Endodermal cell (in vitro differentiated cells): ENCODE results near the genes GJC1, FMNL1 and MAPT.

- PRO-cap = no peak
Measured at GRCh38 chr17:44212509-44212967, 6.9 kb downstream of the UBTF start.

- PRO-cap = no peak
Measured at GRCh38 chr17:44216068-44216838, 3.2 kb downstream of the UBTF start.

- PRO-cap = bidirectional peak, plus-strand start at chr17:44220642, minus-strand start at chr17:44220479
Measured at GRCh38 chr17:44220286-44220547, 742 bp upstream of the UBTF start.

- PRO-cap = no peak
Measured at GRCh38 chr17:44320486-44320861, 4.1 kb downstream of the SLC25A39 start.

- PRO-cap = no peak
Measured at GRCh38 chr17:44557660-44558359, 526 bp downstream of the FZD2 start.

GRCh38 chr17:44628120-44629310 is 27.8 kb upstream of the MEIOC start:
- PRO-cap = bidirectional peak, plus-strand start at chr17:44628602, minus-strand start at chr17:44628423; unidirectional peak, plus-strand start at chr17:44629052

DNA sequence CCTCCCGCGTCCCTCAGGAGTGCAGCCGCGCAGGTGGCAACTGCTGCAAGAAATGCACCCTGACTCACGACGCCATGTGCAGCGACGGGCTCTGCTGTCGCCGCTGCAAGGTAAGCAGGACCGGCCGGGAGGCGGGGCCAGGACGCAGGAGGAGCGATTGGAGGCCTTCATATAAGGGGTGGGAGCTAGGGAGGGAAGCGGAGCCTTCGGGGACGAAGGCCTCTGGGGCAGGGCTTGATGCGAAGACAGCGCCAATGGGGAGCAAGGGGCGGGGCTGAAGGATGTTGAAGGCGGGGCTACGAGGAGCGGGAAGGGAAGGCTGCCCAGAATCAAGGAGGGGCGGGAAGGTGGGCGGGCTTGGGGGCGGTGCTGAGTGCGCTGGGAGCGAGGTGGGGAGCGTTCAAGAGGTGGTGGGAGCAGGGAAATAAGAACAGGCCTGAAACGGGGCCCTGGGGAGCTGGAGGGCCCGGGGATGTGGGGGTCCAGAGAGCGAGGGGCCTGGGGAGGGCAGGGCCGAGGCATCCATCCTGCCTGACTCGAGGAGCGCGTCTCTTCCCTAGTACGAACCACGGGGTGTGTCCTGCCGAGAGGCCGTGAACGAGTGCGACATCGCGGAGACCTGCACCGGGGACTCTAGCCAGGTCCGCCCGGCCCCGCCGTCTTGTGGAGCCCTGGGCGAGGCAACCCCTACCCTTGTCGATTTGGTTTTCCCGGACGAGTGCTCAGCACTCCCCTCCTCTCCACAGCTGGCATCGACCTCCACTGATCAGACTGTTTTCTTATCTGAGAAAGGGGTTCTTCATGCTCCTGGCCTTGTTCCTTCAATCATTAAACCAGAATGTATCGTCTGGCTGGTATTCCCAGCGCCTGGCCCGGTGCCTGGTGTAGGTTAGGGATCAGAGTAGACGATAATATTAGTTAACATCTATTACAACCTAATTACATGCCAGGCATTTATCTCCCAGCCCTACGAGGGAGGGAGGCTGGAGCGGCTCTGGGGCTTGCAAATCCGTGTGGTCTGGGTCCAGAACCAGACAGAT is 17.1 kb downstream of the ADAM11 start:
- PRO-cap = bidirectional peak, plus-strand start at position 399 of the sequence, minus-strand start at position 86 of the sequence; unidirectional peak, minus-strand start at position 663 of the sequence

DNA sequence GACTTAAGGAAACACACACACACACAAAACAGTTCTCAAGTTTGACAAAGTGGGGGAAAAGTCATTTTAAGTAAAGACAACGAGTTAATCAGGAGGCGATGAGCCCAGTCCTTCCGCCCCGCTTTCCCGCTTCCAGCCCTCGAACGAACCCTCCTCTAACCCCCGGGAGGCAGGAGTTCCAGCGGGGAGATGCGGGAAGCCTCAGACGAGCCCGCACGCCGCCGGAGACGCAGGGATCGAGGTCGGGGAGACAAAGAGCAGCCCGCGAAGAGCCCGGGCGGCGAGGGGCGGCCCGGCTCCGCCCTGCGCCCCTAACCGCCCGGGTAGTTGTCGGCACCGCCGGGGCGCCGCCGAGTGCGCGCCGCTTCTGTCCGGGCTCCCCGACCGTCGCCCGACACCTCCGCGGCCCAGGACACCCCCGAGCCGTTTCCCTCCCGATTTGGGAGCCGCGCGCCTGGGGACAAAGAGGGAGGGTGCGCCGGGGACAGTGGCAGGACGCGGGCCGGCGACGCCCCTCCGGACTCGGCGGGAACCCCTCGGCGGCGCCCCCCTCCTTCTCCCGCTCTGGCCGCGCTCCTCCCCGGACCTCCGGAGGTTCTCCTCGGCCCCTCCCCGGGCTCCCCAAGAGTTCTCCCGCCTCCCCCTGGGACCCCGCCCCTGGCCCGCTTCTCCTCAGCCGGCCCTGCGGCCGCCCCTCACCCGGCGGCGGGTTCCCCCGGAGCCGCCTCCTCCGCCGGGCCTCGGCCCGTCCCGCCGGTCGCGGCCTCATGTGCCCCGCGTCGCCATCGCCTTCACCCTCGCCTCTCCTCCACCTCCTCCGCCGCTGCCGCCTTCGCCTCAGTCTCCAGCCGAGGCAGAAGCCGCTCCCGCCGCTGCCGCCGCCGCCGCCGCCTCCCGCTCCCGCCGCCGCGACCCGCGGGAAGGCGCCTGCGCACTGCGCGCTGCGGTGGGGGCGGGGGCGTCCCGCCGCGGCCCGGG is at the start of gene GJC1:
TSS of gene GJC1 (minus strand) at position 925 of the 978 bp plus-strand sequence.
- PRO-cap = bidirectional peak, plus-strand start at position 204 of the sequence, minus-strand start at position 241 of the sequence; bidirectional peak, plus-strand start at position 463 of the sequence, minus-strand start at position 429 of the sequence; bidirectional peak, plus-strand start at position 840 of the sequence, minus-strand start at position 902 of the sequence

GRCh38 chr17:44830952-44831376 is 877 bp upstream of the GJC1 start:
- PRO-cap = no peak

GRCh38 chr17:44848853-44849275 is 1.2 kb downstream of the HIGD1B start:
- PRO-cap = no peak

GRCh38 chr17:44850704-44851592 is 3.3 kb downstream of the HIGD1B start:
- PRO-cap = no peak

DNA sequence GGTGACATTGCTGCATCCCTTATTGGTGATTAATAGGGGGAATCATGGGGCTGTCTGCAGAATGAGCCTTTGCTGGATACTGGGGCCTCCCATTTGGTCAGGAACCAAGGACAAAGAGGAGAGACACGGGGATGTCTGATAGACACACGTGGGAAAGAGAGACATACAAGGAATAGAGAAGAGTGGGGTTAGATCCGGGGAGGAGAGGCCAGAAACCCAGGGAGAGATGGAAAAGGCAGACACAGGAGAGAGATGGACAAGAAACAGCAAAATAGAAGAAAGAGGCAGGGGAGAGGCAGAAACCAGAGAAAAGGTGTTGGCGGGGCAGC is 2.3 kb downstream of the C1QL1 start:
- PRO-cap = no peak

- PRO-cap = no peak
Measured at GRCh38 chr17:45117802-45118405, 14.4 kb downstream of the PLCD3 start.

GRCh38 chr17:45221096-45222006 is at the start of gene FMNL1:
FMNL1 (plus strand) TSS chr17:45221885.
- PRO-cap = unidirectional peak, plus-strand start at chr17:45221429

DNA sequence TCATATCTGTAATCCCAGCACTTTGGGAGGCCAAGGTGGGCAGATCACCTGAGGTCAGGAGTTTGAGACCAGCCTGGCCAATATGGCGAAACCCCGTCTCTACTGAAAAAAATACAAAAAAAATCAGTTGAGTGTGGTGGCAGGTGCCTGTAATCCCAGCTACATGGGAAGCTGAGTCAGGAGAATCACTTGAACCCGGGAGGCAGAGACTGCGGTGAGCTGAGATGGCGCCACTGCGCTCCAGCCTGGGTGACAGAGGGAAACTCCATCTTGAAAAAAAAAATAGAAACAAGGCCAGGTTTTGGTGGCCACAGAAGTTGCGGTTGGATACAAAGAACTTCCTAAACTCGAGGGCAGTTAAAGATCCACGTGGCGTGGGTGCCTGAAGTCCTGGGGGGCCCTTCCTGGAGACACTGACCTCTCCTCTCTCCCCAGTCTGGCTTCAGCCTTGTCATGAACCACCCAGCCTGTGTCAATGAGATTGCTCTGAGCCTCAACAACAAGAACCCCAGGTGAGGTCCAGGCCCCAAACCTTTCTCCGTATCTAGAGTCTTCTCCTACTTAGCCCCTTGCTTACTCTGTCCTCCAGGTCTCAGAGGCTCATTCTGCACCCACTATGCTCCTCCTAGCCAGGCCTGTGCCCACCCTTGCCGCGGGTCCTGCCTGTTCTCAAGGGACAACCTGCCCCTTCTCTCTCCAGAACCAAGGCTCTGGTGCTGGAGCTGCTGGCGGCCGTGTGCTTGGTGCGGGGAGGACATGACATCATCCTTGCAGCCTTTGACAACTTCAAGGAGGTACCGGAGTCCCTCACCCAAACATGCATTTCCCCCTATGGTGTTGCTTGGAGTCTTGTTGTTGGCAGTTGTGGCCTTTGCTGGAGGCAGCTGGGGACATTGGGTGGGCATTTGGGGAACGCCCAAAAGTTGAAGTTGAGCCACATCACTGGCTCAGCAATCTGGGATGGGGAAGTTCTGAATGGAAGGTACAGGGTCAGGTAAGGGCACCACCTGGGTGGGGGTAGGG is 15.5 kb downstream of the FMNL1 start:
- PRO-cap = no peak

DNA sequence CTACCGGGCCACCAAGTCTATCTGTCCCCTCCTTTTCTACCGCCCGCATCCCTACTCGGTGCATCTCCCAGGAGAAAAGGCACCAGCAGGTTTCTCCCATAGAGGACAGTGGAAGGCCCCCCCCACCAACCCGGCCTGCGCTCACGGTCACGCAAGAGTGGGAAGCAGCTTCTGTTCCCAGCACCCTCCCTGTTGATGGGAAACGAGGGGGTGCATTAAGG is 26.8 kb upstream of the SPATA32 start:
- PRO-cap = no peak

- PRO-cap = no peak
Measured at GRCh38 chr17:45299309-45299786, 17.5 kb downstream of the MAP3K14 start.

DNA sequence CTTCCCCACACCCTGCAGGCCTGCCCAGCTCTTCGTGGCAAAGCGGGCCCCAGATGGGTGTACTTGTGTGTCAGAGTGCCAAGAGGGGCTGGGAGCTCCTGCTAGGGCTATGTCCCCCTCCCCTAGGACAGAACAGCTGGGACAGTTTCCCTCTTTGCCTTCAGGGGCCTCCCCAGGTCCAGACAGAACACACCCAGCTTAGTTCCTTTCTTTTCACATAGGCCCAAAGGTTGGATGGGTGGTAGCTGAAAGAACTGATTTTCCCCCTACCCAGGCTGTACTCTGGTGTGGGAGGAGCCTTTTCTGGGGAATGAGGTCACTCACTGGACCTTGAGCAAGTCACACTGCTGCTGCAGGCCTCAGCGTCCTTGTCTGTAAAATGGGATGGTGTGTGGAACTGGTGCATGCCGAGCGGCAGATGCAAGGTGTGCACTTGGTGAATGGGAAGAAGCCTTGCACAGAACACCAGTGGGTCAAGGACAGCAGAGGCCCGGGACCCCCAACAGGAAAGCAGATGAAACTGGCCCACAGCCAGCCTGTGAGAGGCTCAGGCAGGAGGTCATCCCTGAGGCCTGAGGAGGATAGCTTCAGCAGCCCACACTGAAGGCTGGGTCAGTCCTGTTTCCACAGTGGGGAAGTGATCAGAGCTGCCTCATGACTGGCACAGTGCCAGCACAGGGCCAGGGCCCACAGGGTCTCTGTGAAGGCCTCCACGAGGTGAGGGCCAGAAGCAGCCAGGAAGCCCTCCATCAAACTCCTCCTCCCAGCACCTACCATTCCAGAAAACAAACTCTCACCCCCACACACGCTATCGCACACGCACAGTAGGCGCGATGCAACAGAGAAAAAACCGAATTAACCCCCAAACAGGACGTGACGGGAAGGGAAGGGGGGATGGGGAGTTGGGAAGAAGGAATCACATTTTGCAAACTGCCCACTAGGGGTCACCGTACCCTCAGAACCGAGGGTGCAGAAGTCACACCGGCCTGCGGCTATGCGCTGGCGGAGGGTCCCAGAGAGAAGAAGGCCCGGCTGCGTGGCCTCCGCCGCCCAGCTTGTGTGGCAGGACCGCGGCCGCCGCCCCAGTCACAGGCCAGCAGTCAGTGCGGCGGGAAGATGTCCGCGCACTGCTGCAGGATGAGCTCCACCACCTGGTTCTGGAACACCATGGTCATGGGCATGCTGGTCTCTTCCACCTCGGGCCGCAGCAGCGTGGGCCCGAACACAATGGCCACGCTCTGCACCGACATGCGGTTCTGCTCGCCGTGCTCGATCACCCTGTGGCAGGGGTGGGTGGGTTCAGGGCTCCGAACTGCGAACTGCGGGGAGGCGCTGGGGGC is 37.8 kb downstream of the ARHGAP27 start:
- PRO-cap = bidirectional peak, plus-strand start at position 1,085 of the sequence, minus-strand start at position 876 of the sequence

- PRO-cap = bidirectional peak, plus-strand start at chr17:45894560, minus-strand start at chr17:45894237
Measured at GRCh38 chr17:45893740-45895070, at the start of gene MAPT. MAPT (plus strand) TSS chr17:45894554.

DNA sequence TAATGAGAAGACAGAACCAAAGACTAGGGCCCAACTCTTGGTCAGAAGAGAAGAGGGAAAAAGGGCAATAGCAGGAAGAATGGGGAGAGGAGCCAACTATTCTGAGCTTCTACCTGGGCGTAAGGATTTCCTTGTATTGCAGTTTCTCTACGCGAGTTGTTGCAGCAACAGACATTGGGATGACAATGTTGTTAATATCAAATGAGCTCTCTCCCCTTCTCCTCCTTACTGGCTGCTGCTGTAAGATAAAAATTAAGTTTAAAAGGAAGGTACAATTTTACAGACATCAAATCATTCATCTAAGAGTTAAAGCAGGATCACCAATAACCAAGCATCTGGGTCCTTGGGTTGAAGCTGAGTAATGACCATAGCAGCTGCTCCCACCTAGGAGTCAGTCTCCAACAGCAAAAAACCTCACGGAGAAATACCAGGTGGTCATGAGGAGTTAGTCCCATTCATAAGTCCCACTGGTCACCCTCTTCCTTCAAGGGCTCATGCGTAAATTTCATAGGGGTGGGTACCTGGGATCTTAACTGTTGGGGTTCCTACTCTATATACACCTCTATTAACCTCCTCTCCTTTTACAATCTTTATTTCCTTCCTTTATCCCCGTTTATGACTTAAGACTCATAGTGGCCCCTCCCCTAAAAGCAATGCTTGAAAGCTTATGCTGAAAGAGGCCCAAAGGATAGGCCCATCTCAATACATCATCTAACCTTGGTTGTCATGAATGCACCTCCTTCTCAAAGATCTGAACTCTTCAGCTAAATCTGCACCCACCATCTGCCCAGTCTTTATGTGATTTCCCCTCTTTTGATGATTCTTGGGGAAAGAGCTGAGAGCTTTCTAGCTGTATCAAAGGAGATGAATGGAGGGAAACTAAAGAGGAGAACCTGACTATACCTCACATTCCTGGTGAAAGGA is 35.3 kb downstream of the STH start:
- PRO-cap = no peak